AG08470 (cell line): ENCODE data around the gene ADCY9.

GRCh38 chr16:3769089-3769590 is 51.8 kb upstream of the TRAP1 start:
- RRBS = no CpG with 5 or more reads among the region's 12 CpGs

GRCh38 chr16:3922174-3922795 is 41.8 kb upstream of the CREBBP start:
- RRBS = no CpG with 5 or more reads among the region's 14 CpGs

GRCh38 chr16:3999273-3999812 is 116.9 kb downstream of the ADCY9 start:
- RRBS = no CpG with 5 or more reads among the region's 15 CpGs

DNA sequence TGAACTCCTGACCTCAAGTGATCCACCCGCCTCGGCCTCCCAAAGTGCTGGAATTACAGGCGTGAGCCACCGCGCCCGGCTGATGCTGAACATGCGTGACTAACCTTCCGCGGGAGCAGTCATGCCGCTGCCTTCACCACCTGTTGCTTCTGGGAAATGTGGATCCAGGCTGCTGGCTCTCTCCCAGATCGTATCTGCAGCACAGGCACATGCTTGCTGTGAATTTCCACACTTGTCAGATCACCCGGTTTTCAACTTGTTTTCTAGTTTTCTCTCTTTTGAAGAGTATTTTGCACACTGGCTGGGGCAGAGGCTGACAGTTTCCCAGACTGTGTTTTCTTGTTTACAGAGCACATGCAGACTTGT is 97.8 kb downstream of the ADCY9 start:
- RRBS = no CpG with 5 or more reads among the region's 12 CpGs

- RRBS = no CpG with 5 or more reads among the region's 50 CpGs
These were observed 2.0 kb downstream of the ADCY9 start for GRCh38 chr16:4113897-4114984.

- RRBS = 1% methylated on average over 70 of the region's 132 CpGs
These were observed at the start of gene ADCY9 for GRCh38 chr16:4116052-4116770. ADCY9 (minus strand) TSS chr16:4116442.

DNA sequence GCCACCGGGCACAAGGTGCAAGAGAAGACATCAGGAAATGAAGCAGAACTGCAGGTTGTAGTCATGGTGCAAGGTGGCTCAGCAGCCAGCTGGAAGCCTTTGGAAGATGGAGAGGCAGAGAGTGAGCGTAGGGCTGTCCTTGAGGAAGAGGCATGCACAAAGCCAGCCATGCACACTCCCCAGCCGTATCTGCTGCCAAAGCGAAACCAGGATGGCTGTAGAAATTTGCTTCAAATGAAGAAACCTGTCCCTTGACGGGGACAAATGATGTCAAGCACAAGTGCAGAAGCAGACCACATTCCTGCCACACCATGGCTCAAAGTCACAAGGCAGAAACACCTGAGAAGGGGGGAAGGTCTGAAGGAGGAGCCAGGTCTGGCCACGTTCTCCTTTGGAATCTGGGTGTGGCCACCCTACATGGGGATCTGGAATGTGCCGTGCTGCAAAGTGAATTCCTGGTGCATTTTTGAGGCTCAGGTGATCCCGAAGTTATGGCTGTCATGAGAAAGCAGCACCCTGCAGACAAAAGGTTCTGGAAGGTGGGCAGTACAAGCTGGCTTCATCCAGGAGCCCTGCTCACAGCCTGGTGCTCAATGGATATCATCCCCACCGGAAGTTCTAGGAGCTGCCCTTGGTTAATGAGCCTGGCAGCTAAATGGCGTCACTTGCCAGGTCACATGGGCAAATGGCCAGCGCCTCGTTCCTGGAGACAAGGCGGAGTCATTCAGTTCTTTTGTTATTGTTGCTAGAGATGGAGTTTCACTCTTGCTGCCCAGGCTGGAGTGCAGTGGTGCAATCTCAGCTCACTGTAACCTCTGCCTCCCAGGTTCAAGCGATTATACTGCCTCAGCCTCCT is 20.0 kb upstream of the ADCY9 start:
- RRBS = no CpG with 5 or more reads among the region's 14 CpGs

- RRBS = 77% methylated on average over 3 of the region's 27 CpGs
These were observed 1.3 kb downstream of the SRL start for GRCh38 chr16:4240221-4241245.

- RRBS = no CpG with 5 or more reads among the region's 15 CpGs
These were observed 887 bp upstream of the VASN start for GRCh38 chr16:4370531-4371391.

DNA sequence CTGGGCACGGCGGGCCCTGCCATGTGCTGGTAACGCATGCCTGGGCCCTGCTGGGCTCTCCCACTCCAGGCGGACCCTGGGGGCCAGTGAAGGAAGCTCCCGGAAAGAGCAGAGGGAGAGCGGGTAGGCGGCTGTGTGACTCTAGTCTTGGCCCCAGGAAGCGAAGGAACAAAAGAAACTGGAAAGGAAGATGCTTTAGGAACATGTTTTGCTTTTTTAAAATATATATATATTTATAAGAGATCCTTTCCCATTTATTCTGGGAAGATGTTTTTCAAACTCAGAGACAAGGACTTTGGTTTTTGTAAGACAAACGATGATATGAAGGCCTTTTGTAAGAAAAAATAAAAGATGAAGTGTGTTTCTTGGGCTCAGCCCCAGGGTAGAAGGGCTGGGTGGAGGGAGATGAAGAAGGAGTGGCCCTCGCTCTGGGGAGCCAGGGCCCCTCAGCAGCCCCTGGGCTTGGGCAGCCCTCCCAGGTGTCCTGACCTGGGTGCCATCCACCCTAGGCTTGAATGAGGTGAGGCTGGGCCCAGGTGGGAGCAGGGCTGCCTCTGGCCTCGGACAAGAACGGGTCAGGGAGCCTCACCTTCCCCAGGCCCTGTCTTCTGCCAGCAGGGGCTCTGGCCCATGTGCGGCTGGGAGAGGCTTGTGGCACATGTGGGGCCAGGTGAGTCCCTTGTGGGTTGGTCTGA is 11.7 kb downstream of the VASN start:
- RRBS = no CpG with 5 or more reads among the region's 13 CpGs

GRCh38 chr16:4389768-4390186 is 18.1 kb downstream of the VASN start:
- RRBS = no CpG with 5 or more reads among the region's 9 CpGs

DNA sequence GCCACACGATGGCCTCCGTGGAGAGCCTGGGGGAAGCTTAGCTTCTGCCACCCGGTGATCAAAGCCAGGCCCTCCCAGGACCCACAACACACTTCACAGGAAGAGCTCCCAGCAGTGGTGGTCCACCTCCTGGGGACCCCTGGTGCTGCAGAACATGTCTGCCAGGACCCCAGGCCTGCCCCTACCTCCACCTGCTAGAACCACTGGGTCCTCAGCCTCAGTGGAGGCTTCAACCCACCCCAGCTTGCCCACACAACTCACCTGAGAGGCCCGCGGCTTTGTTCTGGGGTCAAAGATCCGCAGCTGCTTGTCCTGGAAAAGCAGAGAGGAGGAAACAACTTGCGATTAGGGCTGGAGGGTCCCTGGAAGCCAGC is 21.4 kb downstream of the CORO7 start:
- RRBS = no CpG with 5 or more reads among the region's 7 CpGs

GRCh38 chr16:4395402-4395840 is 21.0 kb downstream of the CORO7 start:
- RRBS = no CpG with 5 or more reads among the region's 7 CpGs

DNA sequence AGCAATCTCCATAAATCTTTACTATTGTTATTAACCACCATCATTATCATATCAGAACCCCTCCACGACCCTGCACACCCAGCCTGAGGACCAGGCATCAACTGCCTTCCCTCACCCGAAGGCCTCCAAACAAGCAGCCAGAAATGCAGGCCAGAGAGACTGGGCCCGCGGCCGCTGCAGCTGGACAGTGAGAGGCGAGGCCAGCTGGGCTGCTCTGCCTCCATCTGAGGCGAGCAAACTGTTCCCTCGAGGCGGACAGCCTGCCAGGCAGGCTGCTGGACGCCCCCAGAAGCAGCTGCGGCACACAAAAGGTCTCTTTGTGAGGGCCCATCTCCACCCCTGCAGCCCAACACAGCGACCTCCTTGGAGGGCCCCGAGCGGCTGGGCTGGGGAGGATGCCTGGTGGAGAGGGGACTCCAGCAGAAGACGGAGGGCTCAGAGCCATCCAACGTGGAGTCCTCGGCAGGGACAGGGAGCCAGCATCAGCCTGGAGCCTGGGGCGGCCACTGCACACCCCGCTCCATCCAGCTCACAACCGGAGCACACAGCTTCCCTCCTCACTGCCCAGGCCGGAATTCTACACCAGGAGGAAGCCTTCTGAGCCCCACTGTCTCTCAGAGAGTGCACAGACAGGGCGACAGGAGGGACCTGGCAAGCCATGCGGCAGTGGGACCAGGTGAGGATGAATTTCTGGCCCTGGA is 4.6 kb downstream of the CORO7 start:
- RRBS = no CpG with 5 or more reads among the region's 23 CpGs

DNA sequence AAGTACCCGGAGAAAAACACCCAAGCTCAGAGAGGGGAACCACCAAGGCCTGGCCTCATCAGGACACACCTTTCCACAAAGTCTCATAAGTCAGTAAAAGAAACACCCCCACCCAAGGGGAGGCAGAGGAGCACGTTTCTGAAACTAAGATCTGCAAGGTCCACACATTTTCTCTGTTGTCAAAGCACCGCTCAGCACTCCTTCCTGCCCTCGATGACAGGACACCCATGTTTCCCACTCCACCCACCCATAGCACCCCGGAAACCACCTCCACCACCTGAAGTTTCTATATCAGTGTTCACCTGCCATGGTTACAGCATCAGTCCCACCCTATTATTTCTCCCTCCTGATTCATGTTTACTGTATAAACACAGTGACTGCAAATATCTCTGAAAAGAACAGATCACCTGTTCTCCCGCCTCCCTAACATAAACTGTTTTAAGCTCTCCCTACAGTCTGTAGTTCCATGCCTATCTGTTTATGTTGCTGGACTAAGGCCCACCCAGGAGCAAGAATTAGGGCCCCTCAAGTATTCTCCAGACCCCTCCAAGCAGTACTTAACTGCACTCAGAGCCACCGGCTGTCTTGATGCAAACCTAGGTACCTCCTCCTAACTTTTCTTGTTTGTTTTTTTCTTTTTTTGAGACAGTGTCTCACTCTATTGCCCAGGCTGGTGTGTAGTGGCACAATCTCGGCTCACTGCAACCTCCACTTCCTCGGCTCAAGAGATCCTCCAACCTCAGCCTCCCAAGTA is 2.0 kb downstream of the CORO7 start:
- RRBS = no CpG with 5 or more reads among the region's 9 CpGs

GRCh38 chr16:4433233-4434522 is 8.0 kb downstream of the DNAJA3 start:
- RRBS = no CpG with 5 or more reads among the region's 15 CpGs

GRCh38 chr16:4500880-4501258 is 24.7 kb downstream of the HMOX2 start:
- RRBS = no CpG with 5 or more reads among the region's 3 CpGs

DNA sequence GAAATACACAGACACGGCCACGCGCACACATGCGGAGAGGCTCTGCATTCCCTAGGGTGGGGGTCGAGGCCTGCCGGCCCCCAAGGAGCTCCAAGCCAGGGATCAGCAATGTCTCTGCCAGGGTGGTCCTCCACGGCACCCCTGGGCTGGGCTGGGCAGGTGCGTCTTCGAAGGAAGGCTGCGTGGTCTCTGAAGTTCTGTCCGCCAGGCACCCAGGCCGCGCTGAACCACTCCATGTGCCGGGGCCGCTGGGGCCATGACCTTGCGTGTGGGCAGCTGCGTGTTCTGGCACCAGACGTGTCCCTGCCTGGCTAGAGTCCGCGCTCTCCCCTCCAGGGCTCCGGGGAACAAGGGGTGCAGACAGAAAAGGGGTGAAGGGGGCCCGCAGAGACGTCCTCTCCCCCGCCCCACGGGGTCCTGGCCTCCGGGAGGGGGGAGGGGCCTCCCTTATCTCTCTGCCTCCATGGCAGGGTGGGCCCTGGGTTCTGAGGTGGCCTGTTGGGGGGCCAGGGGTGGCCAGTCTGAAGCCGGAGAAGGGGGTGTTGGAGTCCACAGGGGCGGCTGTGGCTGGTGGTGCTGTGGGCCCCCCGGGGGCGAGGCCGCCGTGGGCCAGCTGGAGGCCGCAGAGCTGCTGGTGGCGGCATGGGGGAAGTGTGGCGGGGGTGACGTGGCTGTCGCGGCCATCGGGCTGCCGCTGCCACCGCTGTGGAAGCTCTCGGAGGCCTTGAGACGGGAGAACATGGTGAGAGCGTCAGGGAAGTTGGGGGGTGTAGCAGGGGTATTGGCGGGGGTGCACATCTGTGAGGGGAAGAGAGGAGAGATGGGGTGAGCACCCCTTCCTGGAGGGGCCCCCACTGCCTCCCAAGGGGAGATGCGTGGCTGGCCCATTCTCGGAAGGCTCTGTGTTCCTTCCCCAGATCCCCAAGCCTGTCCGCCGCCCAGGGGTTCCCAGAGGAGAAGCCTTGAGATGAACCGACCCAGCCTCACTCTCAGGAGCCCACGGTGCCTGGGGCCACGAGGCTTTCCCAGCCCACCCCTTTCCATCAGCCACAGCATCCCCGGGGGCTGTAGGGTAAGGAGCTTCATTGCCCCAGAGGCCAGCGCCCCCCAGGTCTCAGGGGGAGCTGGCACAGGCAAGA is 5.1 kb downstream of the UBALD1 start:
- RRBS = 84% methylated on average over 14 of the region's 54 CpGs

DNA sequence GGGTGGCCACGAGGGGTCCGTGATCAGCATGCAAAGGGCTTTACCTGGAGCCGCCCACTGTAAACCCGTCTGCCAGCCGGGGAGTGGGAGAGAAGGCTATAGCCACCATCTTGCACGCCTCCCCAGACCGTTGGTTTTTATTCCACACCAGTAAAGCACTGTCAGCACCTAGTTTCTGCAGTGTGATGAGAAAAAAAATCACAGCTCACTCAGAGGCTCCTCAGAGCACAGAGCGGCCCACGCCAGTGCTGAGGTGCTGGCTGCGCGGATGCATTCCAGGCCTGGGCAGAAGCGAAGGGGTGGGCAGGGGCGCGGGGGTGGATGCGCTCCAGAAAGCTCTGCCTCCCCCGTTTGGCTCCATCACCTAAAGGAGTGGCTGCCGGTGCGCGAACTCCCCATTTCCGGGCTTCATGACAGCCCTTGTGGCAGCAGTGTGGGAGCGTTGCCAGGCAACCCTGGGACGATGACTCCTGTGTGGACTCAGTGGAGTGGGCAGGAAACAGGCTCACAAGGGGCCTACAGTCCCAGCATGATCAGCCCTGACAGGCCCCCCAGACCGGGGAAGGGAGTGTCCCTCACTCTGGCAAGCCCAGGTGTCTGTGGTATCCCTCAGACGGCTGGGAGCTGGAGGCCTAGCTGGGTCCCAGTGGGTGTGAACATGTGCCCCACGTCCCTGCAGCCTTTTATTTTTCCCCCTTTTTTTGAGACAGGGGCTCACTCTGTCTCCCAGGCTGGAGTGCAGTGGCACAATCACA is 32.9 kb upstream of the NUDT16L1 start:
- RRBS = no CpG with 5 or more reads among the region's 25 CpGs

DNA sequence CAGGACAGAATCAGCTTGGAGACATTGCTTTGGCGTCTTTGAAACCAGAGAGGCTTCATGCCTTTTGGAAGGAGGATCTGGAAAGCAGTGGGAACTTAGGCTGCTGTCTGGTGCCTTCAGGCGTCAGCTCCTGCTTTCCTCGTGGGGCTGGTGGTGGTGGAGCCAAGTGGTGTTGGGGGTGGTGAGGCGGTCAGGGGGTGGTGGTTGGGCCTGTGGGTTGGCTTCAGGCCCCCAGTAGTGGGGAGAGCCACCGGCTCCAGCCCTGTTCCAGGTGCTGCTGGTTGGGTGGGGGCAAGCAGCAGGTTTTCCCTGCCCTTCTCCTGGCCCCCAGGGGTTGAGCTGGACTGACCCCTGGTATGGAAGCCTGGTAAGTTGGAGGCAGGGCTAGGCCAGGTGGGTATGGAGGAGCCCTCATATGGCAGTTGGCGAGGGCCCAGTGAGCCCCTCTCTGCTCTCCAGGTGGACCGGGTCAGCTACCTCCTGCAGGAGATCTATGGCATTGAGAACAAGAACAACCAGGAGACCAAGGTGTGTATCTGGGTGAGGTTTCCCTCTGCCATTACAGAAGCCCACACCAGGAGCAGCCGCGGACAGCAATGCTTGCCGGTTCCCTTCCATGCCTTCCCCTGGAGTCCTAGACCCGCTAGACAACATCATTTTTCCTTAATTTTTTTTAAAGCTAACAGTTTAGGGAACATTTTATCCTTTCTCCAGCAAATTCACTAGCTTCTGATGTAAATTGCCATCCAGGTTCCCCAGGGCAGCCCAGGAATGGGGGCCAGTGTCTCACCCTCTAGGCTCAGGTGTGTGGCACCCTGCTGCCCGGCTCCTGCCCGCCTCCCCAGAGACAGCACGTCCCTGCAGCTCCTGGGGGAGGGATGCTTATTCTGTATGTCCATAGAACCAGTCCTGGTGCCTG is 22.2 kb upstream of the NUDT16L1 start:
- RRBS = no CpG with 5 or more reads among the region's 14 CpGs